Measurements from ENCODE around the gene CTSO.

GRCh38 chr4:154569346-154569945 lies 6.6 kb downstream of the FGB start:
- RRBS: no CpG with 5 or more reads among the region's 5 CpGs

GRCh38 chr4:154585264-154586164 lies 5.0 kb downstream of the FGA start:
- RRBS: no CpG with 5 or more reads among the region's 14 CpGs

DNA sequence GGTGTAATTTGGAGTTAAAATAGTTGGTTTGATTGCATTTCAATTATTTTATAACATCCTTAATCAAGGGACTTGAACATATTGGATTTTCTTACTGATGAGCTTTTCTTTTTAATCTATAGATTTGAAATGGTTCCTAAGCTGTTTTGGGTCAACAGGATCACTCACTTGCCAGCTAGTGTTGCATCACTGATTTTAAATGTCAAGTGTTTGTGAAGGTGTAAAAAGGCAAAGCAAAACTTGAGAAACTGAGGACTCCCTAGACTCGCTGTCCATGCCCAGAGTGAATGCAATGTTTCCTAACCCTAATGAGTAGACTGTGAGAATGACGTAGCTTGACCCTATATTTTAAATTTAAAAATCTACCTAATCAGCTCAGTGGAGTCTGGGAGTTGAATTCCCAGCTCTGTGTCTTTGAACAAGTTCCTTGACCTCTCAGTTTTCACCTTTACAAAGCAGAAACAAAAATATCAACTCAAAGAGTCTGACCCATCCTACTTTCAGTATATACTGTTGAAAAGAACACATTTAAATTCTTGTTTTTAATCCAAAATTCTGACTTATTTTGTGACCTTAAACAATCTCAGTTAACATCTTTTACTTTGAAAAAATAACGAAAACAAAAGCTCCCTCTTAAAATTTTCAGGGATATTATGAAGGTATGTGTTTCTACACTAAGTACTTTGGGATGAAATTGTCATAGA lies 2.4 kb downstream of the FGA start:
- RRBS: no CpG with 5 or more reads among the region's 3 CpGs

- RRBS: no CpG with 5 or more reads among the region's 1 CpG
These were observed 2.7 kb upstream of the FGG start for GRCh38 chr4:154615147-154615507.

DNA sequence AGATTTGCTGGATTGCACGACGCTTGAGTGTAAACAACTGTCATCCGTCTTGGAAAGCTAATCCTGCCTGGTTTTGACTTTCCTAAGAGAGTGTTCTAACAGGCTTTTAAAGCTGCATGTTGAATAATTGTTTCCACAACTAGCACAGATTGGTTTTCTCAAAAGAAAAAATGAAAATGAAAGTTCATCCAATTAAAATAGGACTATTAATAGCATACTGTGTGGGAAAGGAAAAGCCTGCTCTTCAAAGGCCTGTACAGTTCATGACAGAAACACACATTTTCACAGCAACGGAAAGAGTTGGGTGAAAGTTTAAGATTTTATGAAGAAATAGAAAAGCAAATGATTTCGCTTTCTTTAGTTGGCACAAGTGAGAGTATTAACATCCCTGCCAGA lies 140.1 kb upstream of the GUCY1A1 start:
- RRBS: no CpG with 5 or more reads among the region's 5 CpGs

GRCh38 chr4:155778799-155779314 lies 20.0 kb downstream of the GUCY1B1 start:
- RRBS: no CpG with 5 or more reads among the region's 1 CpG

GRCh38 chr4:155889438-155890015 lies 14.0 kb upstream of the TDO2 start:
- RRBS: no CpG with 5 or more reads among the region's 4 CpGs

- RRBS: 2% methylated on average over 23 of the region's 60 CpGs
These were observed at the start of gene CTSO for GRCh38 chr4:155953418-155954396. Gene CTSO, minus strand, starts transcription at chr4:155953866.

- RRBS: no CpG with 5 or more reads among the region's 2 CpGs
These were observed 1.4 kb upstream of the CTSO start for GRCh38 chr4:155954999-155955437.

DNA sequence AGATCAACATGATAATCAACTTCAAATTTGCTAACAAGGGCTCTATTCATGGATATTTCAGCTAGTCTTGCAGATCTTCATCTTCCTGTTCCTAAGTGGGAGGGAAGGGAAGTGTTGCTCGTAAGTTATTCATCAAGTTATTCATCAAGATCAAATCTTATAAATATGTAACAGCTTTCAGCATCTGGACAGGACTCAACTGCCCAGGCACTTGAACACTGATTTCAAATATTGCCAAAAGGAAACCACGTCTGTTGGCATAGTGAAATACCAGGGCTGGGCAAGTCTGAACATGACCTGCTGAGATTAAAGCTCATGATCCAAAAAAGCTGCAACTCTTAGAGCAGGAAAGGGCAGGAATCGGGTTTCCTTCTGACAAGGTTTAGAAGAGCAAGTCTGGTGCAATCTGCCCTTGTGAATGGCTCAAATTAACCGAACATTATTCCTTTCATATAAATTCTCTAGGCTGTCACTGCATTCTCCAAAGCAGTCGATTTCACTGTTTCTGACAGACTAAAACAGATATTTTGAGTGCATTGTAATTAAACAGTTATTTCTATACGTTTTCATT lies 200.2 kb downstream of the PDGFC start:
- RRBS: no CpG with 5 or more reads among the region's 6 CpGs

- RRBS: no CpG with 5 or more reads among the region's 3 CpGs
These were observed 13.4 kb downstream of the PDGFC start for GRCh38 chr4:156957961-156958827.

GRCh38 chr4:156968572-156969149 lies 2.9 kb downstream of the PDGFC start:
- RRBS: no CpG with 5 or more reads among the region's 2 CpGs

DNA sequence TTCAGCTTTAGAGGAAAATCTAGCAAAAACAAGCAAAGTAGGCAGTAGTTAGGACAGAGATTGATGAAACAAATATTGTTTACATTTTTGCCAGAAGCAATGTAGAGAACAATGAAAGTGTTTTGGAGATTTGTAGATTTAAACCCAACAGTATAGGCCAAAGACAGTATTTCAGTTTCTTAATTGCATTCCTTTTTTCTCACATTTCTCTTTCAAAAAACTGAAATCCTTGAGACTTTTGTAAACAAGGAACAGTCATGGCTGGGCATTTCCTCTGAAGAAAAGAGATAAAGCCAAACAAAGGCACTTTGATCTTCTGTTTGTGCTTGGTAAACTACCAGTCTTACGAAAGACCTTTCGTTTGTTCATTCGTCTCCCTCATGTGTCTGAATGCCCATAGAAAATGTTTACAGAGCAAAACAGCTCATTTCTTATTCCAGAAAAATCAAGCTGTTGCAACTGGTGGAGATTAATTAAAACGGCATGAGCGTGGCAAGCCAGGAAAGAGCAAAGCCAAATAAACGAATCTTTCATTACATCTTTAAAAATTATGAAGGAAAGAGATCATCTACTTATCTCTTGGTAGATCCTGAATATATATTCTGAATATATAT lies 178.0 kb downstream of the GASK1B start:
- RRBS: no CpG with 5 or more reads among the region's 6 CpGs

- RRBS: no CpG with 5 or more reads among the region's 10 CpGs
These were observed 8.8 kb downstream of the GASK1B start for GRCh38 chr4:158163797-158164555.

DNA sequence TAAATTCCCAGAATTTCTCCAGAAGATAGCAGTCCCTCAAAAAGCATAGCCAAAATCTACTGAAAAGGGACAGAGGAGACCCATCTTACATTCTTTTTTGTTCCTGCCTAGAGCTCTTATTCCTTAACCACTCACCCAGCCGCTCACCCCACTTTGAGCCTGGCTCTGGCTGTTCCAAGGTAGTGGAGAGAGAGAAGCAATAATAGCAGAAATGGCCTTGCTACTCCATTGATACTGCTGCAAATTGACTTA lies 1.7 kb upstream of the GASK1B start:
- RRBS: no CpG with 5 or more reads among the region's 1 CpG

DNA sequence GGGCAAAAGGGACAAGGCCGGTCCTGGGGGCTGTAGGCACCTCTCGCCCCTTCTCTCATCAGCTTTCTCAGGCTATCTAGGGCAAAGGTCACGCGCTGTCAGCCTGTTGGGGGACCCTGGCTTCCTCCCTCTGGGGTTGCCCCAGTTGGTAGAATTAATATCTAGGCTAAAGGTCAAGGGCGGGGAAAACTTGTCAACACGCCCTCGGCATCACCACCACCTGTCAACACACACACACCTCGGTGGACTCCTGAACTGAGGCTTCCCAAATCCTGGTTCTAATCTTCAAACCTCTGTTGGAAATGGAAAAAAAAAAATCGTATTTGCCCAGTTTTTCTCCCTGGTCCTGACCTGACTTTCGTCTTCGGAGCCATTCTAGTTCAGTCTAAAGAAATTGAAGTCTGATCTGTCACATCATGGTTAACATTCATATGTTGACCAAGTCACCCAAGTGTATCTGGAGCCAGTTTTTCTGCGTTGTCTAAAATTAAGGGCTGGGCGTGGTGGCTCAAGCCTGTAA lies 494 bp downstream of the ETFDH start:
- RRBS: no CpG with 5 or more reads among the region's 13 CpGs

DNA sequence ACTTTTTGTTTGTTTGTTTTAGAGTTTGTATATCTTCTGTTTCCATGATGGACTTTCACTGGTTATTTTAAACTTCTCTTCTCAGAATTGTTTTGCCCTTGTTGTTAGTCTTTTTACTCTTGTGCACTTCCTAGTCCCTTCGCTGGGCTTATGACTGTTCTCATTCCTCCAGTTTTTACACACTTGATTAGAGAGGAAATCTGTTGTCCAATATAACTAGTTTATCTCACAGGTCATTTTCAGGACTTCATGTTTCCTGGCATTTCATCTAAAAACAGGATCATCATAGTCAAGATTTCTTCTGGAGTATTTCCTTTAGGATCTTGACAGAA lies 2.9 kb downstream of the FNIP2 start:
- RRBS: no CpG with 5 or more reads among the region's 1 CpG

DNA sequence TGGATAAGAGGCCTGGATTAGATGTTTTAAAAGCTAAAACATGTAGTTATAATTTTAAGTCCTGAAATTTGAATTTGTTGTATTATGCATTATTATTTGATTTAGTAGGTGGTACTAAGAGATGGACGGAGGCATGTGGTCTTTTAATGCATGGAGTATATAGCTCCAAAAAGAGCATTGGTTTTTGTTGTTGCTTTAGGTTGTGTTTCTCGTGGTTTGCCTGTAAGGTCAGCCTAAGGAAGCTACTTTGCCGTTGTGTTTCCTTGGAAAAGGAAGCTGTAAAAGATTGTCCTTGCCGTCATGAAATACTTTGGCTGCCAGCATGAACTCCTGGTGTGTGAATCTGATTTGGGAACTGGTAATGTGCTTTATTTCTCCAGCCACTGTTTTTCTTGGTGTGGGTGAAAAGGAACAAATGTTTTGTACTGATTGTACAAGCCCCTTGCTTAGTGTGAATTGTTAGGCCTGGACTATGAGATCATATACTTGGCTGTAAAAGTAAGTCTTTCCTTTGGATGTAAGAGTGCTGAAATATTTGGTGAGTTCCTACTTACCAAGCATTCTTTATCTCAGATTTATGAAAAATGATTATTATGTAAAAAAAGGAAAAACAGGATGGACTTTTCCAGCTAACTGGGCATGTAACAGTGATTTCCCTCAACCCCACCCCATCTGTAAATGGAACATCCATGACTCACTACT lies 6.2 kb downstream of the FNIP2 start:
- RRBS: no CpG with 5 or more reads among the region's 4 CpGs

GRCh38 chr4:158818699-158819124 lies 49.9 kb downstream of the FNIP2 start:
- RRBS: no CpG with 5 or more reads among the region's 2 CpGs

- RRBS: 2% methylated on average over 18 of the region's 127 CpGs
These were observed 761 bp downstream of the RAPGEF2 start for GRCh38 chr4:159103316-159104363.